Transverse colon (tissue), 4 donors: ENCODE results near the genes ANKRD52, CNPY2, ATP5F1B, NACA, MYO1A and STAT6.

- PRO-cap = unidirectional peak, plus-strand start at chr12:56188384
- RAMPAGE, long total RNA, 4 experiments = no peak in any of the 4 experiments
These were observed 1.1 kb downstream of the SMARCC2 start for GRCh38 chr12:56188213-56188507.

DNA sequence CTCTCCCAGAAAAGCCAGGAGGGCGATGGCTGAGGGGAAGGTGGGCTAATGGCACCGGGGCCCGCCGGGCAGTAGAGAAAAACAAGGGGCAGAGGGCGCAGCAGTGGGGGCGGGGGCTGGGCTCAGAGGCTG, 383 bp downstream of the SMARCC2 start:
- PRO-cap = no peak
- RAMPAGE, long total RNA, 4 experiments = no peak in any of the 4 experiments

- PRO-cap = bidirectional peak, plus-strand start at chr12:56222241, minus-strand start at chr12:56221922; bidirectional peak, plus-strand start at chr12:56222419, minus-strand start at chr12:56222300
- RAMPAGE, long total RNA, 4 experiments = no peak in any of the 4 experiments
These were observed 515 bp upstream of the RNF41 start for GRCh38 chr12:56222179-56222694.

DNA sequence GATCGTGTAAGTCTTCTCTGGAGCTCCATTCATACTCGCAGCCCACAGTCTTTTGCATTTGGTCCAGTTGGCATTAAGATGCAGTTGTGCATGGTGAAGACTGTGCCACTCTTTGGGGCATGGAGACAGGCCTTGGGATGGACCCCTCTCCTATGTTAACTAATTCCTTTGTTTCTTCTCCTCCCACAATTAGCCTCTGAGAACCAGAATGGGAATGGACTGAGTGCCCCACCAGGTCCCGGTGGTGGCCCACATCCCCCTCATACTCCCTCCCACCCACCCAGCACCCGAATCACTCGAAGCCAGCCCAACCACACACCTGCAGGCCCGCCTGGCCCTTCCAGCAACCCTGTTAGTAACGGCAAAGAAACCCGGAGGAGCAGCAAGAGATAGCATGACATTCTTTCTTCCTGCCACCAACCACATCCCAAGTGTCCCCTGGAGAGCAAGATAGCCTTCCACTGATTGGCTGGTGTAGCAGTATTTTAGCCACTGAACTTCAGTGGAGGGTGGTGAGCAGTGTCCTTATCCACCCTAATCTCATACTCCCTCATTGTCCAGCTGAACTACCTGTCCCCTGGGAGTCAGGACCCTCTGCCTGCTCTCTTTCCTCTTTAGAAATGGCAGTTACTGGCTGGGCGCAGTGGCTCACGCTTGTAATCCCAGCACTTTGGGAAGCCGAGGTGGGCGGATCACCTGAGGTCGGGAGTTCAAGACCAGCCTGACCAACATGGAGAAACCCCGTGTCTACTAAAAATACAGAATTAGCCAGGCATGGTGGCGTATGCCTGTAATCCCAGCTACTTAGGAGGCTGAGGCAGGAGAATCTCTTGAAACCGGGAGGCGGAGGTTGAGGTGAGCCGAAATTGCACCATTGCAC, 790 bp upstream of the SLC39A5 start:
- PRO-cap = no peak
- RAMPAGE, long total RNA, 4 experiments = start-site peak on the plus strand in 1 of 4 experiments, centred at positions 517 to 740 of the sequence, 9 to 16 reads per replicate

GRCh38 chr12:56258186-56259285, at the start of gene ANKRD52:
ANKRD52 (minus strand) TSS chr12:56258384.
- PRO-cap = bidirectional peak, plus-strand start at chr12:56258440, minus-strand start at chr12:56258335; bidirectional peak, plus-strand start at chr12:56258753, minus-strand start at chr12:56258658
- RAMPAGE, long total RNA, 4 experiments = start-site peak on the minus strand in 2 of 4 experiments, at chr12:56258333-56258364 at its widest, 24 to 30 reads per replicate

- PRO-cap = unidirectional peak, plus-strand start at chr12:56299522; unidirectional peak, plus-strand start at chr12:56299601
- RAMPAGE, long total RNA, 4 experiments = no peak in any of the 4 experiments
These were observed 919 bp downstream of the CS start for GRCh38 chr12:56299070-56299752.

DNA sequence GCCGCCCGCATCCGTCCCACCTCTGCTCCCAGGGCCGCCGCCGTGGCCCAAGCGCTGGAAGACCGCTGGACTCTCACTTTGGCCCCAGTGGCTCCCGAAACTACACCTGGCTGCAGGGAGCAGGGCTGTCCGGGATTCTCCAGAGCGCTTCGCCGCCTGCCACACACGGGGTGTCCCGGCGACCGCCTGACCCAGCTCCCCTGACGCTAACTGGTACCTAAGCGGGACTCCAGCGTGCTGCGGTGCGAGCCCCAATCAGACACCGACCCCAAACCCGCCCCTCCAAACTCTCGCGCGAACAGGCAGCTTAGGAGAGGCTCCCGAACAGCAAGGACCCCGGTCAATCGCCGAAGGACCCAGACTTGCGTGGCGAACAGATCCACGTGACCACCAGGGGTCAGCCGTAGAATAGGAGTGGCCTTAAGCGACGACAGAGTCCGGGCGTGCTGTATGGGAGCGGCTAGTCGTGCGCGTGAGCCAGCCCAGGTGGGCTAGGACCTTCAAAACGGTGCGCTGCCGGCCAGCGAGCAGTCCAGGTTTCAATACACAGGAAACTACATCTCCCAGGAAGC, at the start of gene CNPY2:
CNPY2 (minus strand) TSS at position 188 of the 572 bp plus-strand sequence.
- PRO-cap = bidirectional peak, plus-strand start at position 433 of the sequence, minus-strand start at position 188 of the sequence; bidirectional peak, plus-strand start outside the sequence, minus-strand start at position 540 of the sequence
- RAMPAGE, long total RNA, 4 experiments = start-site peak on the plus strand in 1 of 4 experiments, centred at position 336 of the sequence, 10 reads per replicate; start-site peak on the minus strand in 4 of 4 experiments, centred at positions 123 to 171 of the sequence, 87 to 1,544 reads per replicate

DNA sequence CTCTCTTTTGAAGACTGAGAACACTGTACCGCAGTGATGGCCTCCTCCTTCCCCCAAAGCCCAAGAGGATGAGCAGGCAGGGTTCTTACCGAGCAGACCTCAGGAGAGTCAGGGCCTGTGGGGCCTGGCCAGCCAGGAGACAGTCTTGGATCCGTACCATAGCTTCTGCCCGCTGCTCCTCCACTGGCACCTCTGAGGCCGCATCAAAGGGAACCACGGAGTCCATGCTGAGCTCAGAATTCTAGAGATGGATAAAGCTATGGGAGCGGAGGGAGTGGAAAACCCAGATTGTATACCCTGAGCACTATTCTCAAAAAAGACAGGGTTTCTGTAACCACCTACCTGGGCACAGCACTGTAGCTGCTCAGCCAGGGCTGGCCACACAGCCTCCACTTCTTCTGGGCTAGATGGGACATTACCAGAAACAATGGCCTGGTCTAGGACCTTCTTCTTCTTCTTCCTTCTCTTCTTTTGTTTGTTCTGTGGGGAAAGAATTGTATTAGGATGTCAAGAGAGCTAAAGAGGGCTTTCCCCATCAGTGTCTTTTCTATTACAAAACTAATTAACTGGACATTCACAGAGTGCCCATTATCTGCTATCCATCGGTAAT, 24.4 kb downstream of the TIMELESS start:
- PRO-cap = no peak
- RAMPAGE, long total RNA, 4 experiments = start-site peak on the minus strand in 2 of 4 experiments, centred at positions 127 to 425 of the sequence, 5 to 14 reads per replicate

GRCh38 chr12:56645183-56646141, at the start of gene ATP5F1B:
ATP5F1B (minus strand) TSS chr12:56645984.
- PRO-cap = bidirectional peak, plus-strand start at chr12:56646372, minus-strand start at chr12:56645963
- RAMPAGE, long total RNA, 4 experiments = start-site peak on the minus strand in 4 of 4 experiments, at chr12:56645958-56646029 at its widest, 31 to 3,577 reads per replicate

- PRO-cap = unidirectional peak, plus-strand start at chr12:56687382; bidirectional peak, plus-strand start at chr12:56687604, minus-strand start at chr12:56687552
- RAMPAGE, long total RNA, 4 experiments = start-site peak on the minus strand in 1 of 4 experiments, at chr12:56687400-56687532 at its widest, 7 reads per replicate
These were observed 989 bp downstream of the PTGES3 start for GRCh38 chr12:56686878-56687712.

GRCh38 chr12:56724911-56725758, at the start of gene NACA:
NACA (minus strand) TSS chr12:56725299.
- PRO-cap = unidirectional peak, minus-strand start at chr12:56725091; bidirectional peak, plus-strand start at chr12:56725471, minus-strand start at chr12:56725335
- RAMPAGE, long total RNA, 4 experiments = start-site peak on the minus strand in 4 of 4 experiments, at chr12:56725266-56725354 at its widest, 1,477 to 21,313 reads per replicate

GRCh38 chr12:56763951-56764634, 969 bp downstream of the HSD17B6 start:
- PRO-cap = no peak
- RAMPAGE, long total RNA, 4 experiments = no peak in any of the 4 experiments

- PRO-cap = no peak
- RAMPAGE, long total RNA, 4 experiments = no peak in any of the 4 experiments
These were observed 6.0 kb upstream of the GPR182 start for GRCh38 chr12:56988303-56988757.

DNA sequence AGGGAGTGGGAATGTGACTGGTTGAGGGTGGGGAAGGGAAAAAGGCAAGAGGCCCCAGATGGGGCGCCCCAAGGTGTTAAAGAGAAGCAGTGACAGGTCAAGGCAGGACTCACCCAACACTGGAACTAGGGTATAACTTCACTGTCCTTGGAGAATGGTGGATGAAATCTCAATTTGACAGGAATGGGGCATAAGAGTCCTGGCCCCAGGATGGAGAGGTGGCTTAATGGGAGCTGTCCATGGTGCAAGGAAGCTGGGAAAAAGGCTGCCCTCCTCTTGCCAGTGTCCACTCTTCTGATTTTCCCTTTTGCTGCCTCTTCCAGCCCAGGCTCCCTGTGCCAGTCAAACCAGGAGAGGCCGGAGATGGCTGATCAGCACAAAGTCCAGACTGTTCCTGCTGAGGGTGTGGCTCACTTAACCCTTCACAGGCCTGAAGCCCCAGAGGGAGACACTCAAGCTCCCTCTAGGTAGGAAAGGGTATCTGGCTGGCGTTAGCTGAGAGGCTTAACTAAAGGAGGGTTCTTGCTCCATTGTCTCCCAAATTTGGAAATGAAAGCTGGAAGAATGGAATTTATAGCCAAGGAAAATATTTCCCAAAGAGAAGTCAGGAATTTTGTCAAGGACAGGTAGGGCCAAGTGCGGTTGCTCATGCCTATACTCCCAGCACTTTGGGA, at the start of gene MYO1A:
MYO1A (minus strand) TSS at position 356 of the 674 bp plus-strand sequence.
- PRO-cap = unidirectional peak, minus-strand start at position 344 of the sequence
- RAMPAGE, long total RNA, 4 experiments = start-site peak on the minus strand in 4 of 4 experiments, centred at positions 318 to 343 of the sequence, 33 to 1,034 reads per replicate

DNA sequence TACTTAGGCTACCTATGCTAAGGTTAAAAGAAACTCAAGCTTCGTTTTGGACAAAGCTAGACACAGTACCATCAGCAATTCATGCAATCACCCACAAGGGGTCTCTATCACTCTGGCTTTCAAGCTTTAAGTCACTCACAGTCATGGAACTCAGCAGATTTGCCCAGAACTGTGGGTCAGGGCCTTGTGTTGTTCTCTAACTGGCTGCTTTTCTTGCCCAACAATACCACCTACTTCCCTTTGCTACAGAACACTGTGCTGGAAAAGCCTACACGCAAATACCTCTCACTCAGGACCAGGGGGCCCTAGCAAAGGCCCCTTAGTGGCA, 9.1 kb downstream of the NEMP1 start:
- PRO-cap = no peak
- RAMPAGE, long total RNA, 4 experiments = no peak in any of the 4 experiments

DNA sequence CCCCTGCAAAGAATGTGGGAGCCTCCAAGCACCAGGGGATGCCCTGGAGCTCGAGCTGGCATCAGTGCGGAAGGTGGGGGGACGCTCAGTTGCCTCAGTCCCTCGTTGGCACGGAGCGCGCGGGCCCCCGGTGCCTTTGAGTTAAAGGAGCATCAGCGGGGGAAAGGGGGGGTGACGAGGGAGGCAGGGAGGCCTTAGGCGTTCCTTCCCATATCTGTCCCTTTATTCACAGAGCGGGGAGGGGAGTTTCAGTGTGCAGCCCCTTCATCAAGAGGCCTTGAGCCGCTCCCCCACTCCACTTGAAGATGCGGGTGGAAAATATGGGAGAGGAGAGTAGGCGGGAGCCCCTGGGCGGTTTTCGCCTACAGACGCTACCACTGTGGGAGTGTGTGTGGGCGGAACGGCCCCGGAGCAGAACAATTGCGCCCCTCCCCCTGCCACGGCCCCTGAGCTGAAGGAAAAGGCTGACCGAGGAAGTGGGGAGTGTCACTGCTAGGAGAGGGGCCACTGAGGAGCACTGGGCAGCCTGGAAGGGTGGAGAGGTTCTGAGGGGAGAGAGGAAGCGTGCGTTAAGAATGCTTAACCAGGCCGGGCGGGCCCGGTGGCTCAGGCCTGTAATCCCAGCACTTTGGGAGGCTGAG, 820 bp downstream of the NAB2 start:
- PRO-cap = bidirectional peak, plus-strand start at position 486 of the sequence, minus-strand start at position 421 of the sequence; bidirectional peak, plus-strand start at position 524 of the sequence, minus-strand start at position 547 of the sequence
- RAMPAGE, long total RNA, 4 experiments = no peak in any of the 4 experiments

DNA sequence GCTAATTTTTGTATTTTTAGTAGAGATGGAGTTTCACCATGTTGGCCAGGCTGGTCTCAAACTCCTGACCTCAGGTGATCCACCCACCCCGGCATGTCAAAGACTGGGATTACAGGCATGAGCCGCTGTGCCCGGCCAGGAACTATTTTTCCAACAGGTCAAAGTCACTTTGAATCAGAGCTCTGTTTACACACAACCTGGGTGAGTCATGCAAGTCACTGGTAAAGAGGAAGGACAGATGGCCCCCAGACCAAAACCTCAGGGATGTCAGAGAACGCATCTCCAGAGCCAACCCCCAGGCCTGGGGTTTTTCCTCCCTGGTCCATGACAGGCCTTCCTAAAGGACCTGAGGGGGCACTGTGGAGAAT, 9.4 kb downstream of the STAT6 start:
- PRO-cap = no peak
- RAMPAGE, long total RNA, 4 experiments = no peak in any of the 4 experiments

DNA sequence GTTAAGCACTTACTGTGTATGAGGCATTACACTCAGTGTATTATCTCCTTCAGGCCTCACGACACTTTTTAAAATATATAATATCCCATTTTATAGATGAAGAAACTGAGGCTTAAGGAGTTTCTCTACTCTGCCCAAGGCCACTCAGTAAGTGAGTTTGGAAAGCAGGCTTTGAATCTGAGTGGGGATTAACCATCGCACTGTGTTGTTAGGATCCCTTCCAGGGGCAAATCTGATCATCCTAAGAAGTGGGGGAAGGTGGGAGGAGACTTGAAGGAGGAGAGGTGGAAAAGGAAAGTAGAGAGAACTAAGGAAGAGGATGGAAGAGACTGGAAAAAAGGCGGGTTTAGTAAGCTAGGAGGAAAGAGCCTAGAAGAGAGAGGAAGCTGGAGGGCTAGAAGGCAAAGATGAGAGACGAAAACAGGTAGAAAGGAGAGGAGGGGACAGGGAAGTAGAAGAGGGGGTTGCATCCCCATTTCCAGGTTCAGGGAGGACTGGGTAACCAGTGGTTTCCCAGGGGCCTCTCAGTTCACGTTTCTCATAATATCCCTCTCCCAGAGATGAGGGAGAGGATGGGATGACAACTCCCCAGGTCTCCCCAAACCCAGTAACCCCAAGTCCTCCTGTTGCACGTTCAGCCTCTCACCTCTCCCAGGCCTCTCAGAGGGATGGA, 1.7 kb downstream of the STAT6 start:
- PRO-cap = no peak
- RAMPAGE, long total RNA, 4 experiments = no peak in any of the 4 experiments

GRCh38 chr12:57111098-57111591, at the start of gene STAT6:
STAT6 (minus strand) TSS chr12:57111362.
- PRO-cap = bidirectional peak, plus-strand start at chr12:57111342, minus-strand start at chr12:57111341; bidirectional peak, plus-strand start at chr12:57111483, minus-strand start at chr12:57111376
- RAMPAGE, long total RNA, 4 experiments = start-site peak on the plus strand in 2 of 4 experiments, at chr12:57111399-57111485 at its widest, 7 to 10 reads per replicate; start-site peak on the minus strand in 4 of 4 experiments, at chr12:57111162-57111405 at its widest, 19 to 235 reads per replicate

DNA sequence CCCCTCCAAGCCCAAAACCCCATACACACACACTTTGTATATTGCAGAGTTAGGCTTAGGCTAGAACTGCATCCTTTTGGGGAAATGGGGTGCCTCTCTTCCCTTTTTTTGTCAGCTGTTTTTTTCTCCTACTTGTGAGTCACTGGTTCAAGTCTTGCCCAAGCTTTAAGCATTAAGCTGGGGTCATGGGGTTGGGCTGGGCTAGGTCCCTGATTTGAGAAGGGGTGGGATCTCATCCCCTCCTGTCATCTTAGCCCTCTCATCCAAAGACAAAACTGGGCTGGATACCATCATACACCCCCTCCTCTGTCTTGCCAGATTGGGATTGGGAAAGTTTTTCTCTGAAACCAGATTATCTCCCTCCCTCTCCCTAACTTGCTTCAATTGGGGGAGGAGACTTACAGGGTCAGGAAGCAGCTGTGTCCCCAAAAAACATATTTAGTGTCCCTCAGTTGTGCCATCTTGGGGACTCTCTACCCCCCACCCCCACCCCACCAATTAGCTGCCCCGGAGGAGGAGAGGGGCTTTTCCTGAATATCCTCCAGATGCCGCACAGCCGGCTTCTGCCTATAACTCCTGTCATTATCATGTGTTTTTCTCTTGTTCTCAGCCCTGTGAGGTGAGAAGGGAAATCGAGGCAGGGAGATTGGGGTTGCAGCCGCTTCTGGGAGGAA, 1.8 kb downstream of the LRP1 start:
- PRO-cap = bidirectional peak, plus-strand start at position 383 of the sequence, minus-strand start at position 78 of the sequence
- RAMPAGE, long total RNA, 4 experiments = no peak in any of the 4 experiments